ENCODE results near the genes ANKRD13B and EFCAB5.

GRCh38 chr17:29391442-29391723 lies 1.2 kb downstream of the TAOK1 start:
- PRO-cap: no peak
- RAMPAGE, long total RNA, 2 experiments: no peak in any of the 2 experiments

DNA sequence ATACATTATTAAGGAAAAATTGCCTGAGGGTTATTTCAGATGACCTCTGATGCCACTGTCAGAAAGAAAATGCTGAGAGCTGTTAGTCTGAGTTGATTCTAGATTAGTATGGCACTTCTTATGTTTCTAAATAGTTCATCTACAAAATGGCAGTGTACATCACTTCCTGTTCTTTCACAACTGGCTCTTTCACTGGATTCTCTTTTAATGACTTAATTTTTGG lies 3.2 kb downstream of the TAOK1 start:
- PRO-cap: no peak
- RAMPAGE, long total RNA, 2 experiments: no peak in any of the 2 experiments

DNA sequence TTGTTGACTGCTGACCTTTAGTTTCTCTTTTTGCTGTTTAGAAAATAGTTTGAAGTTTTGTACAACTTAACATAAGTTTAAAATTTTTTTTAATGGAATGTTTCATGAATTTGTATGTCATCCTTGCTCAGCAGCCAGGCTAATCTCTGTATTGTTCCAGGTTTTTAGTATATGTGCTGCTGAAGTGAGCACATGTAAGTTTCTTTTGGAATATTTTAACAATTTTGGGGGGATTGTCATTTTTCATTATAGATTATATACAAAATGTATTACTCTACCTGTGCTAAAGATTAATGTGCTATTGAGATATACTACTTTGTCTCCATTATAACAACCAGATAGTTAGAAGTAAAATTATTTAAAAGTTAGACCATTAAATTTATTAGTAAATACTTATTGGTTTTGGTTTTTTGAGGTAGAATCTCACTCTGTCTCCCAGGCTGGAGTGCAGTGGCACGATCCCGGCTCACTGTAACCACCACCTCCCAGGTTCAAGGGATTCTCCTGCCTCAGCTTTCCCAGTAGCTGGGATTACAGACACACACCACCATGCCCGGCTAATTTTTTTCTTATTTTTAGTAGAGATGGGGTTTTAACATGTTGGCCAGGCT lies 34.6 kb downstream of the TAOK1 start:
- PRO-cap: no peak
- RAMPAGE, long total RNA, 2 experiments: no peak in any of the 2 experiments

DNA sequence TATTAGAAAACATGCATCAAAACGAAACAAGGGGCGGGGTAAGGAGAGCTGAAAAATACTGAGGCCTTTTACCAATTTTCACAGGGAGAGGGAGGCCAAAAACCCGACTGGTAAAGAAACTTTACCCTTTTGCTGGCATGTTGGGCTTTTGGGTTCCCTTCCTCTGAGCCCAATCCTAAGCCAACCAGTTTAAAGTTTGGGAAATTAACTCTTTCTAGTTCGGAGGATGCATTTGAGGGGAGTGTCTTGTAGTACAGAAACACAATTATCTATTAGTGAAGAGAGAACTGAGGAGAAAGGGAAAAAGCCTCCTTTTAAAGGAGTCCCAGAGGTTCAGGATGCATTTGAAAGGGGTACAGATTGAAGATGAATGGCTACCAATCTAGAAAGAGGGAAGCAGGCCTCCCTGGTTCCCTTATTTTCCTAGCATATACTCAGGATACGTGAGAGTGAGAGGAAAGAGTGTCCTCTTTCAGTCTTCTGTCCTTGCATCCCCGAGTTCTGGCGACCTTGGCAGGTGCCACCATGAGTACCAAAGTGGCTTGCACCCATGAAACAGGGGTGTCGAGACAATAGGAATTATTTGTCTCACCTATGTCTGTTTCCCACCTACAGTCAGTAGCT lies 44.0 kb downstream of the TAOK1 start:
- PRO-cap: no peak
- RAMPAGE, long total RNA, 2 experiments: no peak in any of the 2 experiments

DNA sequence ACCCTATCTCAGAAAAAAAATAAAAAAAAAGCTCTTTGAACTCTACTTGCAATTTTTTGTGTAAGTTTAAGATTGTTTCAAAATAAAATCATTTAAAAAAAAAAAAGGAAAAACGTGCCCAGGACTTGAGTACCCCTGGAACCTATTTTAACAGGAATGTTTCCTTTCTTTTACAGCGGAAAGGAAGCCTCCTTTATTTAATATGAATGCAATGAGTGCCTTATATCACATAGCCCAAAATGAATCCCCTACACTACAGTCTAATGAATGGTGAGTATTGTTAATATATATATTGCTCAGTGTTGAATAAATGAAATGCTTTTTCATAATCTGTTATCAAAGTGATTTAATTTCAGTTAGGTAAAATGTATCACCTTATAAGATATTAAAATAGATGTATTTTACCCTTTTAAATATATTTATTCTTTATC lies 77.3 kb downstream of the ABHD15 start:
- PRO-cap: no peak
- RAMPAGE, long total RNA, 2 experiments: no peak in any of the 2 experiments

DNA sequence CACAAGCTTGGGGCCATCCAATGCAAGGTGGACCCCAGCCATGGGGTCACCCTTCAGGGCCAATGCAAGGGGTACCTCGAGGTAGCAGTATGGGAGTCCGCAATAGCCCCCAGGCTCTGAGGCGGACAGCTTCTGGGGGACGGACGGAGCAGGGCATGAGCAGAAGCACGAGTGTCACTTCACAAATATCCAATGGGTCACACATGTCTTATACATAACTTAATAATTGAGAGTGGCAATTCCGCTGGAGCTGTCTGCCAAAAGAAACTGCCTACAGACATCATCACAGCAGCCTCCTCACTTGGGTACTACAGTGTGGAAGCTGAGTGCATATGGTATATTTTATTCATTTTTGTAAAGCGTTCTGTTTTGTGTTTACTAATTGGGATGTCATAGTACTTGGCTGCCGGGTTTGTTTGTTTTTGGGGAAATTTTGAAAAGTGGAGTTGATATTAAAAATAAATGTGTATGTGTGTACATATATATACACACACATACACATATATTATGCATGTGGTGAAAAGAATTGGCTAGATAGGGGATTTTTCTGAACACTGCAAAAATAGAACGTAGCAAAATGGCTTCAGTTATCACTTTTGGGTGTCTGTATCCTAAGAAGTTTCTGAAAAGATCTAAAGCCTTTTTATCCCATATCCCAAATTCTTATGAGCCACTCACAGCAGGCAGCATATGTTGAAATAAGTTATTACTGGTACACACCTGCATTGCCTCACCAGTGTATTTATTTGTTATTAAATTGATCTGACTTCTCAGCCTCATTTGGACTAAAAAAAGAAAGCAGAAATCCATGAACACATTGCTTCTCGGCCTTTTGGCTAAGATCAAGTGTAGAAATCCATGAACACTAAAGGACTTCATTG lies 23.8 kb downstream of the ABHD15 start:
- PRO-cap: no peak
- RAMPAGE, long total RNA, 2 experiments: no peak in any of the 2 experiments

DNA sequence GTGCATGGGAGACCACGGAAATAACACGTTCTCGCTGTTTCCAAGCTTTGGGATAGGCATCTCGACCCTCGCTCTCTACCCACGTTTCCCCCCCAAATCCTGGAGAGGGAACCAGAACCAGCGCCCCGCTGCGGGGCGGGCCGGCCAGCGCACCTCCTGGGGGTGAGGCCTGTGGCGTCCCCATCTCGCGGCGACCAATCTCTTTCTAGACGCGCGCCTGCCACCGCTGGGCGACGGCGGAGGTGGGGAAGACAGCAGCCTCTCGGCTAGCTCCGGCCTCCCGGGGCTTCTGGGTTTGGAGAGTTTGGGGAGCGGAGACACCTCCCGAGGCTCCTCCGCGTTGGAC lies 709 bp upstream of the TP53I13 start:
- PRO-cap: bidirectional peak, plus-strand start at position 229 of the sequence, minus-strand start at position 155 of the sequence
- RAMPAGE, long total RNA, 2 experiments: start-site peak on the plus strand in 1 of 2 experiments, centred at position 253 of the sequence, 9 reads per replicate

GRCh38 chr17:29592040-29592564 lies 830 bp upstream of the ANKRD13B start:
- PRO-cap: no peak
- RAMPAGE, long total RNA, 2 experiments: no peak in any of the 2 experiments

DNA sequence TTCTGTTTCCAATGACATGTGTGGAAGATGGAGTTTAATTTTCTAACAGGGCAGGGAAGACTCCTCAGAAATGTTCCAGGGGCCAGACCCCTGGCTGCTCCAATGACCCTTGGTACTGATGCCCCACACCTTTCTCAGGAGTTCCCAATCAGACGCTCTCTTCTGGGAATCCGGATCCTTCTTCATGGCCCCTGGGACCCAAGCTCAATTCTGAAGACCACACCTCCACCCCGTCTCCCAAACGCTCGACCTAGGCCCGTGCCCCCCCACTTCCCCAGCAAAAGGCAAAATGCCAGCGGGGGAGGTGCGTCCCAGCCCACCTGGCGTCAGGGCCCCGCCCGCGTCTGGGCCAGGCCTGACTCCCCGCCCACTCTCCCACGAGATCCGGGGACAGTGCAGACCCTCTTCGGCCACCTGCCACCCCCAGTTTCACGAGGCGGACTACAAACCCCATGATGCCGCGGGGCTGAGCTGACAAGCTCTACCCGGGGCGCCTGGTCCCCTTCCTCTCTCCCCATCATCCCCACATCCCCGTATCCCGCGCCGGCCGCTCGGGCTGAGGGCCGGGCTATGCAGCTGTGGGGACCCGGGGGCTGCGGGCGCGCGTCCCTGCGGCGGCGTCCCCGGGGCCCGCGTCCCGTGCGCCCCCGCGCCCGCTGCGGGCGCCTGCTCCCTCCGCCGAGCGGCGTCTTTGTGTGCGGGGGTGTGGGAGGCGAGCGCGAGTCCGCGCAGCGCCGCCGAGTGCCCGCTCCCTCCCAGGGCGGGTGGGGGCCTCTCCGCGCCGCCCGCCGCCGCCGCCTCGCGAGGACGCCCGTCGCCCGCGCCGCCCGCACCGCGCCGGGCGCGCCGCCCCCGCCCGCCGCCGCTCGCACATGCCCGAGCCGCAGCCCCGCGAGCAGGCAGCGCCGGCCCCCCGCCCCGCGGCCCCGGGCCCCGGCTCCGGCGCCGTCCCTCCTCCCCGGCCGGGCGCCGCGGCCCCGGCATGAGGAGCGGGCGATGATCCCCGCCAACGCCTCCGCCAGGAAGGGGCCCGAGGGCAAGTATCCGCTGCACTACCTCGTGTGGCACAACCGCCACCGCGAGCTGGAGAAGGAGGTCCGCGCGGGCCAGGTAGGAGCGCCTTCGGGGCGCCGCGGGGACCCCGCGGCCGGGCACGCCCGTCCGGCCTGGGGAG lies at the start of gene ANKRD13B:
Gene ANKRD13B, plus strand, starts transcription at position 507 of the 1,174 bp plus-strand sequence.
- PRO-cap: bidirectional peak, plus-strand start at position 694 of the sequence, minus-strand start at position 693 of the sequence
- RAMPAGE, long total RNA, 2 experiments: no peak in any of the 2 experiments

GRCh38 chr17:29613177-29613965 lies 9.3 kb downstream of the CORO6 start:
- PRO-cap: bidirectional peak, plus-strand start at chr17:29613666, minus-strand start at chr17:29613488
- RAMPAGE, long total RNA, 2 experiments: no peak in any of the 2 experiments

DNA sequence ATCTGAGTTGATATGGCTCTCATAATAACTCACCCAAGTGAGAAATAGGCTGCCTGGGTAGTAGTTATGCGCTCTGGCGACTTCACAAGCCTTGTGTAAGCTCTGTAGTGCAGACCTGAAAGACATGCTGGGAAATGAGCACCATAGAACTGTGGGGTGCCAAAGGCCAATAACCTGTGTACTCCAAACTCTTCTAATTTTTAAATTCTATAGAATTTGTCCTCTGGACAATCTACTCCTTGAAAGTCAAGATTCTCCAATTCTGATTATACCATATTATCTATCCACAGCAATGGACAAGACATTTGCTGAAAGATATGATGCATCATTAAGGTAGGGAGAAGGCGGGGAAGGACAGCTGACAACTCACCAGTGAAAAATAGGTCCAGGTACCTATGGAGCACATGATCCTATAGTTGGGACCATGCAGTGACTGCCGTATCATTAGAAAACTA lies 49.3 kb upstream of the CORO6 start:
- PRO-cap: no peak
- RAMPAGE, long total RNA, 2 experiments: no peak in any of the 2 experiments

GRCh38 chr17:29677503-29678112 lies 54.9 kb upstream of the CORO6 start:
- PRO-cap: no peak
- RAMPAGE, long total RNA, 2 experiments: no peak in any of the 2 experiments

GRCh38 chr17:29941332-29941888 lies at the start of gene EFCAB5:
Gene EFCAB5 (plus strand): TSS chr17:29941634.
- PRO-cap: no peak
- RAMPAGE, long total RNA, 2 experiments: no peak in any of the 2 experiments

DNA sequence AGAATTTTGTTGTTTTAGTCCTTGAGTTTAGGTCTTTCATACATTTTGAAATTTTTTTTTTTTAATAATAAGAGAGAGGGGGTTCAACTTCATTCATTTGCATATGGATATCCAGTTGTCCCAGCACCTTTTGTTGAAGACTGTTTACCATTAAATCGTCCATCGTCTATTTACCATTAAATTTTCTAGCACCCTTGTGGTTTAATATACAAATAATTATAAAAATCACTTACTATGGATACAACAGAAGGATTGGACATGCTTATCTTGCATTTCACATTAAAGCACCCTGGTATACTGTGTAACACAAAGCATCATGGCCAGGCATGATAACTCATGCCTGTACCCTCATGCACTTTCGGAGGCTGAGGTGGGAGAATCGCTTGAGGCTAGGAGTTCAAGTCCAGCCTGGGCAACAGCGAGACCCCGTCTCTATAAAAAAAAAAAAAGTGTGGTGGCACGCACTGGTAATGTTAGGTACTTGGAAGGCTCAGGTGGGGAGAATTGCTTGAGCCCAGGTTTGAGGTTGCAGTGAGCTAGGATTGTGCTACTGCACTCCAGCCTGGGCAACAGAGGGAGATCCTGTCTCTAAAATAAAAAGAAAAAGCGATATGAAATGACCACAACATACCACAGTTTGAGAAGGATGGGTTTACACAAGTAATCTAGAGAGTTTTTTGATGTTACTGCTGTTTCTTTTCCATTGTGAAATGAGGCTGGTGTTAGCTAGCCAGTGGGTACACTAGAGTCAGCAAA lies 7.2 kb downstream of the NSRP1 start:
- PRO-cap: no peak
- RAMPAGE, long total RNA, 2 experiments: no peak in any of the 2 experiments

- PRO-cap: no peak
- RAMPAGE, long total RNA, 2 experiments: no peak in any of the 2 experiments
These were observed 6.7 kb downstream of the SLC6A4 start for GRCh38 chr17:30228561-30229467.

DNA sequence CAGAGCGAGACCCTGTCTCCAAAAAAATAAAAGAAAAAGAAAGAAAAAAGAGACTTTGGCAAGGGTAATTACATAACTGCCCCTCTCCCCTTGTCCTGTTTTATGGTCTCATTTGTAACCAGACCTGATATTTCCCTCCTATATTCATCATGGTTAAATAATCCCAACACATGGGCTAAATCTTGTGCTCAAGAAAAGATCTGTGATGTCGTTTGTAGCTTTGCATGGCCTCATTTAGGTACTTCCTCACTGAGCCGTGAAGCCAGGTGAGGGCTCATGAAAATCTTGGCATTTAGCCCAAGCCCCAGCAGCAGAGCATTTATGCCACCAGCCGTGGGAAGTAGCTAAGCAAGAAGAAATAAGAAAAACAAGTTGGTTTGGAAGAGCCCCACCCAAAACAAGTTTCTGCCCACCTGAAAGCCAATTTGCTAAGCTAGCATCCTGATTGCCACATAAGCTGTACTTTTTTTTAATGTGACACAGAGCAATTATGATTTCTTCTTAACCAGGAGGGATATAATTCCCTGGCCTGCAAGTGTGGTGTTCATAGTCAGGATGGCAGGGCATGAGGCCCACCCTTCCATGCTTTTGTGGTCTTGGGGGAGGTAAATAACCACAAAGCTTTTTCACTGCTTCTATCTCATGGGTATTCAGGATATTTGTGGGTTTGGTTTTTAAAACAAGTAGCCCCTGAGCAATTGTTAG lies 10.6 kb downstream of the TMIGD1 start:
- PRO-cap: no peak
- RAMPAGE, long total RNA, 2 experiments: no peak in any of the 2 experiments

GRCh38 chr17:30363643-30364343 lies 14.9 kb upstream of the CPD start:
- PRO-cap: no peak
- RAMPAGE, long total RNA, 2 experiments: no peak in any of the 2 experiments

DNA sequence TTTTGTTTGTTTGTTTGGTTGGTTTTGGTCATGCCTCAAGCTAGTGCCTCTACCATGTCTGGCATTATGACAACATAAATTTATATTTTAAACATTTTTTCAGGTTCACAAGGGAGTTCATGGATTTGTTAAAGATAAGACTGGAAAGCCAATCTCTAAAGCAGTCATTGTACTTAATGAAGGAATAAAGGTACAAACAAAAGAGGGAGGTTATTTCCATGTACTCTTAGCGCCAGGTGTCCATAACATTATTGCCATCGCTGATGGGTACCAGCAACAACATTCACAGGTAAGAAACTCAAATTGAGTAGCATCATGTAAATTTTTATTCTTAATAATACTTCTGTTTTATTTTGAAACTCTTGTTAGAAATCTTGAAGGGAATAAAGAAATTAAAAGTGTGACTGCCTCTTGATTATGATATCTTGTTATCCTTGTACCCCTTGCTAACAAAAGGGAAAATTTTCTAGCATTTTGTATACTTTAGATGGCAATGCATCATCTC lies 15.4 kb upstream of the GOSR1 start:
- PRO-cap: no peak
- RAMPAGE, long total RNA, 2 experiments: no peak in any of the 2 experiments

GRCh38 chr17:30599535-30600264 lies 122.5 kb downstream of the GOSR1 start:
- PRO-cap: no peak
- RAMPAGE, long total RNA, 2 experiments: no peak in any of the 2 experiments

DNA sequence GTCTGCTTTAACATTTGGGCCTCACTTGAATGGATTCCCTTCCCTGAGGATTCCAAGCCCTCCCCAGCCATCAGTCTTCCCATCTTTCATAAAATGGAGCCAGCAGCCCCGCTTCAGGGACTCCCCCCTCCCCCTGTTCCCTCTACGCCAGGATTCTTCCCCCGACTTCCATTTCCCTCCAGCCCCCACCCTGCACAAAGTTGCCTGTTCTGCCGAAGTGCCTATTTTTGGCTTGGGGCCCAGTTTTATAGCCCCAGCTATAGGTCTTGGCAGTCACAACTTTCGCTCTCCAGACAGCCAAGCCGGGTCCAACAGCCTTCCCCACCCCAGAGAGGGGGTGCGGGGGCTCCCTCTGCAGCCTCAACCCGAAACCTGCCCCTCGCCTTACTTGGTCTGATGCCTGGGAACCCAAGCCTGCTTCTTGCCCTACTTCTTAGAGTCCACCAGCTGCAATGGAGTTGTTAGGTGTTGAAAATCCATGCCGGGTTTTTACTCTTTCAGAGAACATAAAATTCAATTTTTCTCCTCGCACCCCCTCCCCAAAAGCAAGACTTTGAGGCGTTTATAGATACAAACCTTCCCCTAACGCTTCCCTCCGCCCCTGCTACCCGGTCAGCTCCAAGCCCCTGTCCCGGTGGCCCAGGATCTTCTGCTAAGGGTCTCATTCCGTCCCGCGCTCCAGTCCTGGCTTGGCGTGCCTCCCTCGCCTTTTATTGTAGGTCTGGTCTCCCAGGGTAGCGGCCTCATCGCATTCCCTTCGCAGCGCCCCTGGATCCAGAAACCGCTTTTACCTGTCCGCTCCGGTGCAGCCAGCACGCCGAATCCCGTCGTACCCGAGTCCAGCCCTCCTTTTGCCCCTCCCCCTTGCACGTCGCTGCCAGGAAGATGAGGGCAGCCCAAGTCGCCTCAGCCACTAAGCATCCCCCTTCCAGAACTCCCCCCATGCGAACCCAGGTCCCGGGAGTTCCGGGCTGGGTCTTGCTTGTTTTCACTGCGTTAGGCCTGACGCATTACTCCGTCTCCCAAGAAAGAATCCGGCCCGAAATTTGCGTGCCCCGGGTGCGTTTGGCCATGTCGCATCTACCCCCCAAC lies 116.6 kb downstream of the CRLF3 start:
- PRO-cap: bidirectional peak, plus-strand start at position 953 of the sequence, minus-strand start at position 826 of the sequence
- RAMPAGE, long total RNA, 2 experiments: no peak in any of the 2 experiments